Tibial artery (tissue), 1 donor: ENCODE measurements around the gene ITGAV.

DNA sequence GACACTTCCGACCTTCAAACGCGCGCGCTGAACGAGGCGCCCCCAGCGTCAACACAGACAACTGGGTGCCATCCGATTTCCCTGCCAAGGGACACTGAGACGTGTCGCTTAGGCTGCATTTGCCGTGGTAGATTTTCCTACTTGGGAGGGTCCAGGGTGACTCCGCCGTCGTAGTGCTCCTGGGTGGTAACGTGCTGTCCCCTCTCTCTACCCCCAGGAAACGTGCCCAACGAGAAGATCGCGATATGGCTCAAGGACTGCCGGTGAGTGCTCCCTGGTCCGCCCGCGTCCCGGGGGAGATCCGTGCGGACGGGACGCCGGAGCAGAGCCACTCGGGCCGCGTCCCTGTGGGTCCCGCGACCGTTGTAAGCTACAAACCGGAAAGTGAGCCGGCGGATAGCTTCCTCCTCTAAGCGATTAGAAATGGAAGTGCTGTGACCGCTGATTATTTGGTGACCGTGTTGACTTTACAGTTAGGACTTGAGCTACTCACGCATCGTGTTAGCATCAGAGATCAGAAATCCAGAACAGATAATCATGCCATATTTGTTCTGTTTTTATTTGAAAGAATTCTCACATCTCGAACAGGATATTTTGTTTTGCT lies 970 bp downstream of the ITPRID2 start:
- PRO-cap = unidirectional peak, minus-strand start at position 367 of the sequence

GRCh38 chr2:181898698-181899305 lies 7.3 kb downstream of the ITPRID2 start:
- PRO-cap = no peak

- PRO-cap = no peak
Observed at GRCh38 chr2:182030611-182030963, 44.9 kb downstream of the PPP1R1C start.

GRCh38 chr2:182422801-182423309 lies 4.0 kb downstream of the PDE1A start:
- PRO-cap = no peak

DNA sequence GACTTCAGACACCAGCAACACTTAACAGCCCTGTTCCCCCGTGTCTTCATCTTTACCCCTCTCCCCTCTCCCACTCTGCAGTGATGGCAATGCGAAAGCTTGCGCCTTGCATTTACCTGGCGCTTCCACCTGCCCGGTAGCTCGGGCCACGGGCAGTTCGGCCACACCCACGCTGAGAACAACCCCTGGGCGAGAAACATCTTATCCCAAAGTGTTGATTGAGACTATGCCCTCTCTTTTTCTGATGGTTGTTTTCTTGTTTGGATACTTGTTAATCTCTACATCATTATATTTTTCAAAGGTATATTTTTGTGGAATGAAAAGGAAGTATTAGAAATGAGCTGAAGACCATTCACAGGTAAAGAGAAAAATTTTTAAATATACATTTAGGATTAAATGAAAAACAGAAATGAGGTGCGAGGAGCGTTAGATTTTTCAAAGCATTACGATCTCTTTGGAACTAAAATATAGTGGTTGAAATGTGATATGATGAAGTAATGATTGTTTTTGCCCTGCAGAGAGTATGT lies 721 bp downstream of the DNAJC10 start:
- PRO-cap = no peak

- PRO-cap = no peak
Observed at GRCh38 chr2:182913658-182914174, 47.3 kb upstream of the FRZB start.

GRCh38 chr2:184599220-184600218 lies 1.2 kb downstream of the ZNF804A start:
- PRO-cap = no peak

- PRO-cap = no peak
Observed at GRCh38 chr2:185567959-185568278, 170.7 kb upstream of the FSIP2 start.

DNA sequence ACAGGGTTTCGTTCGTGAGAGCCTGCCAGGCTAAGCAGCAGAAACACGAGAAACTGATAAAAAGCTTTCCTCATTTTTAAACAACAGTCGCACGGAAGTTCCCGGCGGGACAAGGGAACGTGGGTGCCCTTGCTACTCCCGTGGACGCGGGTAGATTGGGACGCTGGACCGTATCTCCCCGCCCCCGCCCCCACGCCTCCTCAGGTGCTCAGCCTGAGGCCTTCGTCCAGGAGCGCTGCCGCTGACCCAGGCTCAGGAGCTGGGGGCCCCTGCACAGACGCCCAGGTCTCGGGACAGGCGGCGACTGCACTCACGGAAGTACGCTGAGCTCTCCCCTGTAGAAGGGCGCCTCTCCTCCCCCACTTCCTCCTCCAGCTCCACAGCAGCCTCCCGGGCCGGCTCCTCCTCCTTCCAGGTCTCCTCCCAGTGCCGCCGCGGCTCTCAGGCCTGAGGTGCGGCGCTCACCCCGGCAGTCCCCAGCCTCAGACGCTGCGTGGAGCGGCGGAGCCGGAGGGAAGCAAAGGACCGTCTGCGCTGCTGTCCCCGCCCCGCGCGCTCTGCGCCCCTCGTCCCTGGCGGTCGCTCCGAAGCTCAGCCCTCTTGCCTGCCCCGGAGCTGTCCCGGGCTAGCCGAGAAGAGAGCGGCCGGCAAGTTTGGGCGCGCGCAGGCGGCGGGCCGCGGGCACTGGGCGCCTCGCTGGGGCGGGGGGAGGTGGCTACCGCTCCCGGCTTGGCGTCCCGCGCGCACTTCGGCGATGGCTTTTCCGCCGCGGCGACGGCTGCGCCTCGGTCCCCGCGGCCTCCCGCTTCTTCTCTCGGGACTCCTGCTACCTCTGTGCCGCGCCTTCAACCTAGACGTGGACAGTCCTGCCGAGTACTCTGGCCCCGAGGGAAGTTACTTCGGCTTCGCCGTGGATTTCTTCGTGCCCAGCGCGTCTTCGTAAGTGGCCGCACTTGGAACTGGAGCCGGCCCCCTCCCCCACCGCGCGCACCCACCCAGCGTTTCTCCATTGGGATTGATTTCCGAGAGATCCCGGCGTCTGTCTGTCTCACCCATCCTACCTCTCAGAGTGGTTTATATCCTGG lies at the start of gene ITGAV:
ITGAV (plus strand) TSS at position 472 of the 1,085 bp plus-strand sequence.
- PRO-cap = bidirectional peak, plus-strand start at position 485 of the sequence, minus-strand start at position 306 of the sequence; unidirectional peak, minus-strand start at position 961 of the sequence

GRCh38 chr2:186590670-186591863 lies 1.2 kb downstream of the ITGAV start:
- PRO-cap = bidirectional peak, plus-strand start at chr2:186591189, minus-strand start at chr2:186591132

GRCh38 chr2:186607612-186608180 lies 17.8 kb downstream of the ITGAV start:
- PRO-cap = no peak

GRCh38 chr2:186654419-186654823 lies 39.4 kb upstream of the FAM171B start:
- PRO-cap = no peak

- PRO-cap = no peak
Observed at GRCh38 chr2:186677628-186678451, 16.0 kb upstream of the FAM171B start.

- PRO-cap = no peak
Observed at GRCh38 chr2:186694777-186695167, 912 bp downstream of the FAM171B start.

GRCh38 chr2:186887111-186887535 lies 38.2 kb upstream of the ZSWIM2 start:
- PRO-cap = bidirectional peak, plus-strand start at chr2:186887421, minus-strand start at chr2:186887270

DNA sequence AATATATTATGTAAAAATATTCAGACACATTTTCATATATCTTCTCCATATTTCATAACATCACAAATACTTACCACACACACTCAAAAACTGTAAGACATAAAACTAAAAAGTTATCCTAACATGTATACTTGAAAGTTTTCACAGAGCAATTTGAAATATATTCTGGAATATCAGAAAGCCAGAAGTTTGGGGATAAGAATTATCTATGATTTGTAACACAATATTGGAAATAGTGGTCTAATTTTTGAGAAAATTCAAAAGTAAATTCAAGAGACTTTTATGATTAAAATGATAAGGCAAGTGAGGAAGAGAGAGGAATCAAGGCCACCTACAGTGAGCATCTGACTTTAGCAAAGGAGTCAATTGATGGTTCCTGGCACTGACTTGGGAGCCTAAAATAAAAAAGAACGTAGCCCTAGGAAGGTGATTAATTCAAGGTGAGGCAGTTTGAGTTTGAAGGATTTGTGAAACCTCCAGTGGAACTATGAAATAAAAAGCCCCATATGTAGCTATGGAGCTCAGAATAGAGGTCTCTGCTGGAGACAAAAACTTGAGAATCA lies 13.1 kb downstream of the TFPI start:
- PRO-cap = no peak

- PRO-cap = no peak
Observed at GRCh38 chr2:187552965-187553607, 1.1 kb downstream of the TFPI start.

DNA sequence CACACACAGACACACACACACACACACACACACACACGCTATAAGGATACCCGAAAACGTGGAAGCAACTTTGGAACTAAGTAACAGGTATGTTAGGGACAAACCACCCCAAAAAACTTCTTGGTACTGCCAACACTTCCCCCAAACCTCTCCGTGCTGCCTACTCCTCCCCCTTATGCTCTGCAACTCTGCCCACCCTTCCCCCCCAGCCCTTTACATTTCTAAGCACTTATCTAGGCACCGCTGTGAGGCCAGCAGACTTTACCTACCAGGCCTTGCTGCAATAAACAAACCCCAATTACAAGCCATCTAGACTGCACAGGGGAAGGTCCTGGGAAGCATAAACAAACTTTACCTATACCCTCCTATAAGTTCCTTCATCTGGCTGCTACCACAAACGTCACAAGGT lies 259.5 kb upstream of the GULP1 start:
- PRO-cap = no peak

- PRO-cap = no peak
Observed at GRCh38 chr2:188333750-188334315, 42.2 kb downstream of the GULP1 start.

DNA sequence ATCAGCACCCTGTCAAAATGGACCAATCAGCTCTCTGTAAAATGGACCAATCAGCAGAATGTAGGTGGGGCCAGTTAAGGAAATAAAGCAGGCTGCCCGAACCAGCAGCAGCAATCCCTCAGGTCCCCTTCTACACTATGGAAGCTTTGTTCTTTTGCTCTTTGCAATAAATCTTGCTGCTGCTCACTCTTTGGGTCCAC lies 82.9 kb upstream of the COL3A1 start:
- PRO-cap = no peak